Epithelial cell of alveolus of lung (primary cell): ENCODE results near the genes PIRT and SHISA6.

- RAMPAGE, long total RNA: no peak
- RRBS: 5% methylated on average over 16 of the region's 88 CpGs
These were observed 1.9 kb downstream of the NTN1 start for GRCh38 chr17:9023047-9023757.

DNA sequence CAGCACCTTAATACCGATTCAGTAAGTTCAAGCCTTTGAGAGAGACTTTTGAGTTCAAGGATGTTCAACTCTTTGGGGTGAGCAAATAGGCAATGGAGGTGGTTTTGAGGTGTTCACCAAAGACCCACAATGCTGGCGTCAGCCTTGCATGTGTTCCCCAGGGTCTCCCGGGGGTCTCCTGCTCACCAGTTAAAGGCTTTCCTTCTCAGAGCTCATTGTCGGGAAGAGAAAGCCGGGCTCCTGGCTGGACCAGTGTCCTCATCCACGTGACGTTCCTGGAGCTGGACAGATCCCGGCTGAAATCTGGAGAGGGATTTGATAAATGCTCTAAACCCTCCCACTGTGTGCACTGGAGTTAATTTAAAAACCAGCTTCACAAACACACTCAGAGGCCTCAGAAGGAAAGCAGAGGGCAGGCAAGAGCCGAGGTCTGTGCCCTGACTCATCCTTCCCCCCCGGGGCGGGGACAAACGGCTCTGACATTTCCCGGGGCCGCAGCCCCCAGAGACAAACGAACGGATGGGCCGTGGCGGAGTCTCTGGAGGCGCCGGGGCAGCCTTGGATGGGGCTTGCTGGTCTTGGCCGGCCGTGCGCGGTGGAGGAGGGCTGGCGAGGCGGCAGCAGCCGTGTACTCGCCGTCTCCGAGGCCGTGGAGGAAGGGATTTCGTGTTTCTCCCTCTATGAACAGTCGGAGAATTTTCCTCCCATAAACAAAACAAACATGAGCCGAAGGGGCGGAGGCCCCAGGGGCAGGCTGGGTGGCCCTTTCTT, 94.1 kb downstream of the NTN1 start:
- RAMPAGE, long total RNA: no peak
- RRBS: 6% methylated on average over 14 of the region's 35 CpGs

- RAMPAGE, long total RNA: no peak
- RRBS: no CpG with 5 or more reads among the region's 14 CpGs
These were observed 207.1 kb downstream of the NTN1 start for GRCh38 chr17:9228283-9228872.

DNA sequence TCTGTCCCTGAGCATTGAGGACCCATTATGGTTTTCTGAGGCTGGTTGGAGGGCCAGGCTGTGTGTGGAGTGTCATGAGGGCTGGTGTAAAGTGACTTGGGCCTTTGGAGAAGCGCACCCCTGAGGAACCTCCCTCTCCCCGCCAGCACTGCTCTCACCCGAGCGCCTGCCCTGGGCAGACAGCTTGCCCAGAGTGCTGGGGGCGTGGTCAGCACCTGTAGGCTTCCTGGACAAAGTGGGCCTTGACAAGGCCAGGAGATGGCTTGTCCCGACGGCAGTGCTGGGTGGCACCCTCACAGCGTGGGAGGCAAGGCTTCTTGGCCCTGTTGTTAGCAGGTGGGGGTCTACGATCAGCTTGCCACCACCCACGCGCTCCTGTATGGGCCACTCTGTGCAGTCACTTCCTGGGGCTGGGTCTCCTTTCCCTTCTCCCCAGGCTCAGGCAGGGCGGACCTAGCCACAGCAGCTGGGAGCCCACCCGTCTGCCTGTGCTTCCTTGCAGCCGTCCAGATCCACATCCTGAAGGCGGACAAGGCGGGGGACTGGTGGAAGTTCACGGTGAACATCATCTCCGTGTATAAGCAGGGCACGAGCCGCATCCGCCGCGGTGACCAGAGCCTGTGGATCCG, 217.9 kb downstream of the NTN1 start:
- RAMPAGE, long total RNA: no peak
- RRBS: no CpG with 5 or more reads among the region's 24 CpGs

DNA sequence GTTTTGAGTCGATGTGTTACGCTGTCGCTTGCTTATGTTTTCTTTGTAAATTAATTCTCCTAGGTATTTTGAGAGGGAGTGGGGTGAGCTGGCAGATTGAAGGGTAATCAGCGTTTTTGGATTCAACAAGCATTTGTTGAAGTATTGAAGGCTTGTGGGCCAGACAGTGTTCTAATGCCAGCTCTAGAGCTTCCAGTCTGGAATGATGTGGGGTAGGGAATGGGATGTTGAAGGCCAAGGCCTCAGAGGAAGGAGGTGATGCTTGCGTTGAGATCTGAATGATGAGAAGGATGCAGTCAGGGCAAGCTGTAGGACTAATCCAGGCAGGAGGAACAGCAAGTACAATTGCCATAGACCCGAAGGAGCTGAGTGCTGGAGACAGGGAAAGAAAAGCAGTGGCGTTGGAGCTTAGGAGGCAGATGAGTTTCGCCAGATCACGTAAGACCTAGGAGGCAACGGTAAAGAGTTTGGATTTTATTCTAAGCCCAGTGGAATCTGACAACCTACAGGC, 1.0 kb downstream of the USP43 start:
- RAMPAGE, long total RNA: no peak
- RRBS: no CpG with 5 or more reads among the region's 10 CpGs

DNA sequence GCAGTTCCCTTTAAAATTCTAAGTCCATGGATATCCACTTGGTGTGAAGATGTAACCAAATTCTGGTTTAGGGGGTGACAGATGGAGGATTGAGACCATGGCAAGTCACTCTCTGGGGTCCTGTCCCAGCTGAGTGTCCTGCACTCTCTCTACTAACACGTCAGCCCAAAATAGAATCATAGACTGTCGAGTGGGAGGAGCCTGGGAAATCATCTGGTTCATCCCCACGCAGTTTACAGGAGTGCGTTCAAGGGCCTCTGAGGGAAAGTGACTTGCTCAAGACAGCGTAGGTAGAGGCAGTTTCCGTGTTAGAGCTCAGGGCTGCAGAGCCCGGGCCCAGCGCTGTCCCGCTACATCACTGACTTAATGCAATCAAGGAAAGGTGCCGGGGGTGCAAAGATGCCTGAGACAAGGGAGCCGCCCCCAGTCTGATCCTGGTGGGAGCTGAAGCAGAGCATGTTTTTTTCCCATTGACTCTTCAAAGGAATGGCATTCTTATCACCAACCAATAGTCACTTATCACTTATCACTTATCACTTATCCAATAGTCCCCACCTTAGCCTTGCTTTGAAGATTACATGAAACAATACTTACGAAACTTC, 10.3 kb downstream of the GSG1L2 start:
- RAMPAGE, long total RNA: no peak
- RRBS: 80% methylated on average over 3 of the region's 12 CpGs

DNA sequence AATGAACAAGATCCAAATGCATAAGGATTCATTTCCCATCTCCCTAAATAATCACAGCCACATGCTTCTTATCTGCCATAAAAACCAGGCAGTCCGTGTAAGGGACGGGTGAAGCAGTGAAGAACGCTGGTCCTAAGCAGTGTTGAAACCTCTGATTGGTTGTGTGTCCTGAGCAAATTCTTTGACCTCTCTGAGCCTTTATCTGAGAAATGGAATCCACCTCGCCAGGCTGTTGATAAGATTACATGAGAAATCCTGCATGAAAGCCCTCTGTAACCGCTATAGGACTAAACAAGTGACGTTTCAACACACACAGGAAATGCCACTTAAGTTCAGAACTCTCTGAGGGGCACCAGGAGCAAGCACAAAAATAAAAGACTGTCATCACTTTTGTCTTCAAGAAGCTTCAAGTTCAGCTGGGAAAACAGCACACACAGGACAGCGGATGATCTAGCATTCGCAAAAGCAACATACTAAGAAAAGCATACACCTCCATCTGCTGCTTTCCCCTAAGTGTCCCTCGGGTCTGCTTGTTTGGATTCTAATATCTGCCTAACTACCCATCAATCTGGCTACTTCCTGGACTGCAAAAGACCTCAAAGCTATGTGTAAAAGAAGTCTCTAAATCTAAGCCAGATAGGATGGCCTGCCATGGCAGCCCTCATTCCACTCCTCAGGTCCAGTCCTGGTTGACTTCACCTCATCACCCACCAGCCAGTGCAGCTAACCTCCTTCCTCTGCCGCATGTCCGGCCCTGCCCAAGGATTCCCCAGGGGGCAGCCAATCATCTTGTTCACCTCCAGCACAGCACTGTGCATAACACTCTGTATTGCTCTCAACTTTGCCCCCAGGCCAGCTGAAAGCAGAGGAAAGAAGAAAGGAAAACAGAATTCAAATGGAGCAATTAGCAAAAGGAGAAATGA, 26.6 kb downstream of the GAS7 start:
- RAMPAGE, long total RNA: no peak
- RRBS: no CpG with 5 or more reads among the region's 11 CpGs

DNA sequence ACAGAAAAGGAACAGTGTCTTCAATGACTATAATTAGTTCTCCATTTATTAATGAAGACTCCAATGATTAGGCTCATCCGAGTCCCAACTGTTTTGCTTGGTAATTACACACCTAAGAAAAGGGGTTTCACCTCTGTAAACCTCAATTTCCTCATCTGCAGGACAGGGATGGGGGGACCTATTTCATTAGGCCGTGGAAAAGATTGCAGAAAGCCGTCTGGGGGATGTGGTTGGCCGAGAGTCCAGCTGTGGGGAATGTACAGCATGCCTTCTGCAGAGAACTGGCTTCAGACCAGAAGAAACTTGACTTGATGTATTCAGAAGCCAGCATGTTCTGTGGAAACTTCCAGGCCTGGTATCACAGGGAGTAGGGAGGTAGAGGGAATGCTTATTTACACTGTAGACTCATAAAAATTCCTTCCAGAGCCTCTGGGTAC, 11.6 kb upstream of the GAS7 start:
- RAMPAGE, long total RNA: no peak
- RRBS: no CpG with 5 or more reads among the region's 4 CpGs

DNA sequence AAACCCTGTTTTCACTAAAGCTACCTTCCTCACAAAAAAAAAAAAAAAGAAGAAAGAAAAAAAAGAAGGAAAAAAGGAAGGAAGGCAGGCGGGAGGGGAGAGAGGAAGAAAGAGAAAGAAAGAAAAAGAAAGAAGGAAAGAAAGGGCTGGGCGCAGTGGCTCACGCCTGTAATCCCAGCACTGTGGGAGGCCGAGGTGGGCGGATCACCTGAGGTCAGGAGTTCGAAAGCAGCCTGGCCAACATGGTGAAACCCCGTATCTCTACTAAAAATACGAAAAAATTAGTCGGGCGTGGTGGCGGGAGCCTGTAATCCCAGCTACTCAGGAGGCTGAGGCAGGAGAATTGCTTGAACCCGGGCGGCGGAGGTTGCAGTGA, 354 bp upstream of the TMEM220 start:
- RAMPAGE, long total RNA: no peak
- RRBS: no CpG with 5 or more reads among the region's 14 CpGs

- RAMPAGE, long total RNA: no peak
- RRBS: no CpG with 5 or more reads among the region's 5 CpGs
These were observed 8.7 kb upstream of the TMEM220 start for GRCh38 chr17:10738398-10739106.

GRCh38 chr17:10772600-10772799, 31.4 kb downstream of the TMEM238L start:
- RAMPAGE, long total RNA: no peak
- RRBS: no CpG with 5 or more reads among the region's 3 CpGs

DNA sequence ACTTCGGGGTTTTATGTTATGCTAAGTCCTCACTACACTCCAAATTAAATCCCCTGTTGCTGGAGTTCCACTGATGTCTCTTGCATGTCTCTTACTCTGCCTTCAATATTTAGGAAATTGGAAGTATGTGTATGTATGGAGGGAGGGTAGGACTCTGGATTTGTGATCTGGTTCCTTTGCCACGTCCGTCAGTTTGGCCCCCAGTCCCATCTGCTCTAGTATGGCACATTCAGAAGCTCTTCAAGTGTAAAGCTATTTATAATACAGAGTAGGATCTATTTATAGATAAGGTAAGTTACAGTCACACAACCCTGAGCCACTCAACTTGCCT, 19.1 kb downstream of the TMEM238L start:
- RAMPAGE, long total RNA: no peak
- RRBS: no CpG with 5 or more reads among the region's 3 CpGs

DNA sequence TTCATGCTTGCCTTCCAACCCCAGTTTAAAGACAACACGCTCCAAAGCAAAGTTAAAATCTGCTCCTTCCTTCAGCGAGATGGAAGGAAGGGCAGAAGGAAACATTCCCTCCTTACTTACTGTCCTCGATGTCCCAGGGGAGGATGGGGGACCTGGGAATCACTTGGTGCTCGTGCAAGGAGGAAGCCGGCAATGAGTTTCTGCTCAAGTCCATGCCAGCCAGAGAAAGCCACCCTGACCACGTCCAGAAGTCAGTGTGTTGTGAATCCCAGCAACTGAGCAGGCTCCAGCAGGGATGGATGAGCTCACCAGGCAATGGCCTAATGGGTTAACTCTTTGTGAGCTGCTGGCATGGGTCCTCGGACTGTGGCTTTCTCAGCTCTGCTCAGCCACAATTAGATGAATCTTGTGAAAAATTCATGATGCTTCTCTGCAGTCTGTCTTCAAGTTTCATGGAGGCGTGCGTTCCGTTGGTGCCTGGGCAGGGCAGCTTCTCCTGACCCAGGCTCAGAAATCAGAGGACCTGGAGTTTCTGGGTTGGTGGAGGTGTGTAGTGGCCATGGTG, at the start of gene PIRT:
PIRT (minus strand) TSS at position 263 of the 565 bp plus-strand sequence.
- RAMPAGE, long total RNA: no peak
- RRBS: no CpG with 5 or more reads among the region's 10 CpGs

GRCh38 chr17:10914027-10914395, 76.1 kb upstream of the PIRT start:
- RAMPAGE, long total RNA: no peak
- RRBS: no CpG with 5 or more reads among the region's 4 CpGs

DNA sequence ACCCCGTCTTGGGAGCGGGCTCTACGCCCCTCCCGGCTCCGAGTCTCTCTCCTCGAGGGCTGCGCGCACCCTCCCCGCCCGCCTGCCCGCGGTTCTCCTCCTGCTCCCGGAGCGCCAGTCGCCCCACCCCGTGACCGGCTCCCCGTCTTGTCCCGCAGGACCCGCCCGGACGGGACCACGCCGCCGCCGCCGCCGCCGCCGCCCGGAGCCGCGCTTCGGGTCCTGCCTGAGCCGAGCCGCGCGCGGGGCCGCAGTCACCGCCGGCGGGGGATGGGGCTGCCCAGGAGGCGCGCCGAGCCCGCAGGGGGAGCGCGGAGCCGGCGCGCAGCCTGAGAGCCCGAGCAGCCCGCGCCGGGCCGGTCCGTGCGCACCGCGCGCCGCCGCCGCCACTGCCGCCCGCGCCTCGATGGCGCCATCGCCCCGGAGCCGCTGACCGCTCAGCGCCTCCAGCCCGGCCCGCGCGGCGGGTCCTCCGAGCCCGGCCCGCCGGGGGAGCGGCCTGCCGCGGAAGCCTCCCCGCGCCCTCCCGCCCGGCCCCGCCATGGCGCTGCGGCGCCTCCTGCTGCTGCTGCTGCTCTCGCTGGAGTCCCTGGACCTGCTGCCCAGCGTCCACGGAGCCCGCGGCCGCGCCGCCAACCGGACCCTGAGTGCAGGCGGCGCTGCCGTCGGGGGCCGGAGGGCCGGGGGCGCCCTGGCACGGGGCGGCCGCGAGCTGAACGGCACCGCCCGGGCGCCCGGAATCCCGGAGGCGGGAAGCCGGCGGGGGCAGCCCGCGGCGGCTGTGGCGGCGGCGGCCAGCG, at the start of gene SHISA6:
SHISA6 (plus strand) TSS at position 332 of the 800 bp plus-strand sequence.
- RAMPAGE, long total RNA: no peak
- RRBS: 2% methylated on average over 82 of the region's 131 CpGs

DNA sequence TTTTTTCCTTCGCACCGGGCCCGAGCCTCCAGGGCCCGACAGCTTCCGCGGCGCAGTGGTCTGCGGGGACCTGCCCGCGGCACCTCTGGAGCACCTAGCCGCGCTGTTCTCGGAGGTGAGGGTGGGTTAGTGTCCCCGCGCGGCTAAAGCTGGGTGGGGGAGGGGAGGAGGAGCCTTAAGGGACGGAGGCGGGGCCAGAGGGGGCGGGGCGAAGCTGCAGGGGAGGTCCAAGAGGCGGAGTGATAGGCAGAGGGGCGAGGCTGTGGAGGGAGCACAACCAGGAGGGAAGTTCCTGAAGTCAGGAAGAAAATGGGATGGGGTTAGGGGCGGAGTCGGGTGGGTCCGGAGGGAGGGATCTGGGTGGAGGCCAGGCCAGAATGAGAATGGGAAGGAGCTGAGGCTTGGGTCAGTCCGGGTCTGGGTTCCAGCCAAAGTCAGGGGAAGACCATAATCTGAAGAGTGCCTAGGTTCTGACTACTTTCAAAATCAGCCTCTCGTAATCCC, 583 bp downstream of the DNAH9 start:
- RAMPAGE, long total RNA: no peak
- RRBS: 4% methylated on average over 4 of the region's 27 CpGs

GRCh38 chr17:12067371-12068286, 47.0 kb downstream of the MAP2K4 start:
- RAMPAGE, long total RNA: no peak
- RRBS: no CpG with 5 or more reads among the region's 6 CpGs

DNA sequence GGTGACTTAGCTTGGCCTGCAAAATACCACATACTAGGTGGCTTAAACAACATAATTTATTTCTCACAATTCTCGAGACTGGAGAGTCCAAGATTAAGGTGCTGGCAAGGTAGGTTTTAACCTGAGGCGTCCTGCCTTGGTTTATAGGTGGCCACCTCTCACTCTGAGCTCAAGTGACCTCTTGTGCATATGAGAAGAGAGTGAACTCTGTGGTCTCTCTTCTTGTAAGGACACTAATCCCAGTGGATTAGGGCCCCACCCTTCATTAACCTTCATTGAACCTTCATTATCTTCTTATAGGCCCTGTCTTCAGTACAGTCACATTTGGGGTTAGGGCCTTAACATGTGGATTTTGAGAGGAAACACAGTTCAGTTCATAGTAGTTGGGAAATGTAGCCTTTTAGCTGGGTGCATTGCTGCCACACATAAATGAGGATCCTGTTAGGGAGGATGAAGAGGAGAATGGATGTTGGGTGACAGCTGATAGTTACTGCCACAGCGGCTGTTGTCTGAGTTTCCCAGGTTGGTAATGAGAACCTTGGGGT, 57.1 kb downstream of the MAP2K4 start:
- RAMPAGE, long total RNA: no peak
- RRBS: no CpG with 5 or more reads among the region's 3 CpGs

DNA sequence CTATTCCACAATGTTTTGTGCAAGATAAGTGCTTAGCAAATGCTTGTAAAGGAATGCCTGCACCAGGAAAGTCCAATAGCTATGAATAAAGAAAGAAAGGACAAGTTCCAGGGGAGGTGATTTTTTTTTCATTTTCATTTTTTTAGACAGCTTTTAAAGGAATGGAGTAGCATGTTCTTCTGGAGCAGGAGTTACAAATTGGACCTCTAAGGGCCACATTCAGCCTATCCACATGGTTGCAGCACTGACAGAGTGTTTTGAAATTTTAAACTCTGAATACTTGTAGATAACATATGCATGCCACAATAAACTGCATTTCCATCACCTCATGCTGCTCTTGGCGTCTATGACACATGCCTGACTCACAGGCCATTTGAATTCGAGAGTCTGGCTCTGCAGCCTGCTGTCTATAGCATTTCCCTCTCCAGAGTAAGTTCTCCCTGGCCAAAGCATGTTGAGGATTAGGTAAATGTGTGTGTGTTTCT, 28.8 kb upstream of the MYOCD start:
- RAMPAGE, long total RNA: no peak
- RRBS: no CpG with 5 or more reads among the region's 2 CpGs

- RAMPAGE, long total RNA: no peak
- RRBS: no CpG with 5 or more reads among the region's 13 CpGs
These were observed 862 bp downstream of the MYOCD start for GRCh38 chr17:12666362-12667142.